WTC11 (cell line): ENCODE data around the gene TCEA3.

- PRO-cap, result no peak
Observed at GRCh38 chr1:23030209-23030699, 11.0 kb downstream of the KDM1A start.

GRCh38 chr1:23068327-23068913 lies 49.2 kb downstream of the KDM1A start:
- PRO-cap, result no peak

DNA sequence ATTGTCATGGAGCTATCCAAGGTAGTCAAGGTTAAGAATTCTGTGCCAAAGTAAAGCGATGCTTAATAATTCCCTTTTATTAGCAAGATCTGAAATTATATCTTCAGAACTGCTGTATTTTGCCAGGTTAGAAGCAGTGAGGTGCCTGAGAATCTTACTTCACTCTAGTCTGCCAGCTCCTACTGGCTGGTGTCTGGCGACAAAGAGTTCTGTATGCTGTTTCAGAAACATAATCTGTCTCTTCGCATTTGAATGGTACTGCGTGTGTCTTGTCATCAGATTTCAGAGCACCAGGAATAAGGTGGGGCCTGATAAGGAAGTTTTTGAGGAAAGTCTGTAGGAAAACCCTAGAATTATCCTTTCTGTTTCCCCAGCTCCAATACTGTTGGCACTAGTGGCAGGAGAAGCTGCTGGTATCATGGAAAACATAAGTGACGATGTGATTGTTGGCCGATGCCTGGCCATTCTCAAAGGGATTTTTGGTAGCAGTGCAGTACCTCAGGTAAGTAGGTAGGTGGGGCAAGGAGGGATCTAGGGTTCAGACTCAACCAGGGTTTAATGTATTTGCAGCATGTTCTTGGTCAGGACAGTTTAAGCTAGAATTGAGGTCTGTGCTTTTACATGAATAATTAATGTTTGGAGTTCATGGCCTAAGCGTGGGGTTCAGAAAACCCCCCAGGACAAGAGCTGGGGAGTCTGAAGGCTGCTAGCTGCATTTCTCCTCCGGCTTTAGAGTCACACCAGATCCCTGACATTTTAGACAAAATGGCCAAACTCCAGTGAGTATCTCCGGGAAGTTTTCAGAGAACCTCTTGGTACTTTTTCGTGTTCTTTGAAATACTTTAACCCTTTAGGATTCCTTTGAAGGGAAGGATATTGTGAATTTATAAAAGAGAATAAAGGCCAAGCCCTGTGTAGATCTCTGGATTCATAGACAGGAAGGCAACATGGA lies 62.1 kb downstream of the KDM1A start:
- PRO-cap, result no peak

DNA sequence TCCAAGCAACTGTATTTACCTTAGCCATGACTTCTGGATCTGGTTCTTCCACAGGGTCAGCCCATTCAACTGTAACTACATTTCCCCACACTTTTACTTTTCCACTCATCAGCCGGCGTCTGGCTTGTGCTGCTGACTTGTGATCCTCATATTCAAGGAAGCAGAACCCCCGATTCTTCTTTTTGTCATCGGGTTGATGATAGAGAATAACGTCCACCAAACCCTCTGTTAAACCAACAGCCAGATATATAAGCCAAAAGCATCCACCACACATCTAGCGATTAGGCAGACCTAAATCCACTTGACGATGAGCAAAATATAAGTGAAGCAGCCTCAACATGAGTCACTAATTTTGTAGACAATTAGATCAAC lies 25.6 kb downstream of the HNRNPR start:
- PRO-cap, result no peak

GRCh38 chr1:23366484-23367224 lies 3.0 kb downstream of the ZNF436 start:
- PRO-cap, result no peak

- PRO-cap, result no peak
Observed at GRCh38 chr1:23417526-23418438, 6.8 kb downstream of the TCEA3 start.

- PRO-cap, result no peak
Observed at GRCh38 chr1:23423920-23424965, at the start of gene TCEA3. TCEA3 (minus strand) TSS chr1:23424748.

DNA sequence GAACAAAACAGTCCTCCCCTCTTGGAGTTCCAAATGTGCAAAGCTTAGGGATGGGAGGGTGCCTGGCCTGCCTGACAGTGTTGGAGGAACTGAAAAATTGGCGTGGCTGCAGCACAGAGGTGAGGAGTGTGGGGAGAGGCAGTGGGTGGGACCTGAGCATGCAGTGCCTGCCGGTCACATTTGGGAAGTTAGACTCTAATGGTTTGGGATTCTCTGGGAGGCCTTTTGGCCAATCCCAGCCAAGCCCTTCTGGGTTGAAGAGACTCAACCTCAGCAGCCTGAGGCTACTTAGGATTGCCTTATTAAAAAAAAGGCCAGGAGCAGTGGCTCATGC lies 2.3 kb upstream of the TCEA3 start:
- PRO-cap, result no peak

GRCh38 chr1:23441154-23441912 lies 16.8 kb upstream of the TCEA3 start:
- PRO-cap, result no peak

- PRO-cap, result no peak
Observed at GRCh38 chr1:23539743-23540255, 8.8 kb upstream of the E2F2 start.

GRCh38 chr1:23597524-23598338 lies 38.4 kb upstream of the ID3 start:
- PRO-cap, result no peak

- PRO-cap, result bidirectional peak, plus-strand start at chr1:23619947, minus-strand start at chr1:23619851
Observed at GRCh38 chr1:23618983-23620182, 60.1 kb upstream of the ID3 start.

- PRO-cap, result no peak
Observed at GRCh38 chr1:23651048-23651524, 40.5 kb upstream of the RPL11 start.

- PRO-cap, result no peak
Observed at GRCh38 chr1:23745630-23745879, 2.3 kb downstream of the ELOA start.

DNA sequence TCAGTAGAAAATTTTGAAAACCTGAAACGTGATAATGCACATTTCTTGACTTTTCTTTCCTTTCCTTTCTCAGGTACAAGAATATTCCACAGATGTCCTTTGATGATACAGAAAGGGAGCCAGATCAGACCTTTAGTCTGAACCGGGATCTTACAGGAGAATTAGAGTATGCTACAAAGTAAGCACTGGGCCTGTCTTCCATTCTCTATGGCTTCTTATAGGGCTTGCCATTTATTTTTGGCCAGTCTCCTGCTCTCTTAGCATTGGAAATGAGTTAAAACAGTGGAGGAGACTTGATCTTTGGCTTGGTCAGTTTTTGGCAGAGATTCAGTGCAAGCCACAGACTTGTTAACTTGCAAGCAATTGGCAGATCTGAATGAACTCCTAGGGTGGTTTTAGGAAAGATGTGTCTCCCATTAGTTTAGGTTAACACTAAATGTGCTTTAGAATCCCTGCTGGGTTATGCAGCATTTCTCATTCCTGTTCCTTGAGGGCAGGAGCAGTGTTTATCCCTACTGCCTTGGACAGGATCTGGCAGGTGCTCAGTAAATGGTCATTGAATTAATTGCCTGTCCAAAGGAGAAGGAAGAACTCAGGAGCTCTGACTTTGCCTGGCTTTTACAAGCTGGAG lies 5.2 kb upstream of the LYPLA2 start:
- PRO-cap, result no peak

DNA sequence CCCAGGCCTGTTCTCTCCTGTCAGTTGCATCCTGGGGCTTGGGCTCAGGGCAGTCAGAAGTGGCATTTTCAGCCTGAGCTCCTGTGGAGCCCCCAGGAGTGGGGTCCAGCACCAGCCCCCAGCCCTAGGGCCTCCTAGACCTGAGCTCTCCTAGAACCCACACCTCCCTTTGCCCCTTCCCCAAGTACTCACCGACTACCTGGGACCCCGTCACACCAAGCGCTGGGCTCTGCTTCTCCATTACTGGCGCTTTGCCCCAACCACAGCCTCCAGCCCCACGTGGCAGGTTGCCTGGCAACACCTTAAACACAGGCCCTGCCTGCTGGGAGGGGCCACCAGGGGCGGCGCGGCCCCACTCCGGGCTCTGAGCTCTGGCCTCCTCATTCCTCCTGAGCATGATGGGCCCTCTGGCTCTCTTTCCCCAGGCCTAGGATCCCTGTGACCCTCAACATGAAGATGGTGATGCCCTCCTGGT lies 2.4 kb downstream of the LYPLA2 start:
- PRO-cap, result no peak

DNA sequence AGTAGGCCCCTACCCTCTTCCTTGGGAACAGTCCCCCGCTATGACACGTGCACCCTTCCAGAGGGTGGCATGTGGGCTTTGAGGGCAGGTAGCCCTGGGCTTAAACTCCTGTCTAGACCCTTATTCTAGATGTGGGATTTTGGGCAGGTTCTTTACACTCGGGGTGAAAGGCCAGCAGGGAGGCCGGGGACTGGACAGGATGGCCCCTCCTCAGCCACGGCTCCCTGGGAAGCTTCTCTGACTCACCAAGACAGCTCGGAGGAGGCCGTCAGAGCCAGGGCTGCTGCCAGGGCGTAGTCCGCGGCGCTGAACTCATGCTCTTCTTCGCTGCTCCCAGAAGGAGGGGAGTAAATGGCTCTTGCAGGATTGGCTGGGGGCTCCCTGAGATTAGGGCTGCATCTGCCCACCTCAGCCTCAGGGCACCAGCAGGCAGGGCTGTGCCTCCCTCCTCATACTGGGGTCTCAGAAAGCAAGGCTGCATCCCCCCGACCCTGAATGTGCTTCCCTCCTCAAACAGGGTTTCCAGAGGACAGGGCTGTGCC lies 4.1 kb downstream of the MYOM3 start:
- PRO-cap, result no peak

GRCh38 chr1:24321491-24322149 lies 2.5 kb downstream of the GRHL3 start:
- PRO-cap, result no peak

DNA sequence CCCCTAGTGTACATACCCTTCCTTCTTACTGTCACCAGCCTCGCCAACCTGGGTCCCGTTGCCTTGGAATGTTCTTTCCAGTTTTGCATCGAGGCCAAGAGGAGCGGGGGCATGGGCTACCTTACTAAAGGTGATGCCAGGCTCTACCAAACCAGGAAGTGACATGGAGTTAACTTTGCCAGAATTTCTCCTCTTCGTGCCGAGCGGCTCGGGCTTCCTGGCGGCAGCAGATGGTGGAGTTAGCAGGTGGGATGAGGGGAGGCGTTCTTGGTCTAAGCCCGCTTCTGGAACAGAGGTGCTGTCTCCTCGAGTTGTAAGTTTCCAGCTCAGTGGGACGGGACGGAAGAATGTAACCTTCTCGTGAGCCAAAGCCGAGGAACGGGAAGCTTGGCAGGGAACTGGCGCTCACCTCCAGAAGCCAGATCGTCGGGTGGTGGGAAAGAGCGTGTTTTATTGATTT lies 415 bp downstream of the NIPAL3 start:
- PRO-cap, result no peak

GRCh38 chr1:24416447-24417496 lies 1.2 kb downstream of the NIPAL3 start:
- PRO-cap, result no peak